Subcutaneous adipose tissue (tissue), 3 donors: ENCODE measurements around the gene PLAAT1.

- PRO-cap = no peak
- RAMPAGE, long total RNA, 3 experiments = no peak in any of the 3 experiments
These were observed 281.6 kb downstream of the FGF12 start for GRCh38 chr3:192445831-192446030.

GRCh38 chr3:192566751-192567364 is 160.5 kb downstream of the FGF12 start:
- PRO-cap = no peak
- RAMPAGE, long total RNA, 3 experiments = no peak in any of the 3 experiments

DNA sequence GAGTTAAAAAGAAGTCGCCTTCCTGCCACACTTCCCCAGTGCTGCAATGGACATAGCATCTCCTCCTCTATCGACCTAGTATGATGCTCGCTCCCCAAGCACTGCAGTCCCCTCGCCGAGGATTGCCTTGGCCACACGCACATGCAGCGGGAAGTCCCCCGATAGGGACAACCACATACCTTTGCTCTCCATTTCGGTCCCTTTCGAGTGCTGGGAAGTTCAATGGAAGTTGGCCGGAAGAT is 418 bp downstream of the FGF12 start:
- PRO-cap = no peak
- RAMPAGE, long total RNA, 3 experiments = no peak in any of the 3 experiments

DNA sequence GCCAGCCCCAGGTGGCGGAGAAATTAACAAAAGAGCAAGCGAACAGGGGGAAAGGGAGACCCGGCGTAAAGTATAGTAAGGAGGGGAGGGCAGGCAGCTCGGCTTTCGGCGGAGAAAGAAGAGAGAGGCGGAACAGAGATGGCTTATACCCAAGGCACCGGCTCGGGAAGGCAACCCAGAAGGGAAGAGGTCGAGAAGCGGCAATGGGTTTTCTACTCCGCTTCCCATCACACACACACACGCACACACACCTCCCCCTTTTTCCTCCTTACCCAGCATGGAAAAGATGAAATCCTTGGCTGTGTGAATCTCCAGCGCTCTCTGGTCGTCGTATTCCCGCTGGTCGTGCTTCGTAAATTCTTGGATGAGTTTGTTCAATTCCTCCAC is 305 bp downstream of the MB21D2 start:
- PRO-cap = no peak
- RAMPAGE, long total RNA, 3 experiments = no peak in any of the 3 experiments

GRCh38 chr3:192943191-192943894 is 25.7 kb upstream of the MB21D2 start:
- PRO-cap = bidirectional peak, plus-strand start at chr3:192943669, minus-strand start at chr3:192943410
- RAMPAGE, long total RNA, 3 experiments = no peak in any of the 3 experiments

- PRO-cap = no peak
- RAMPAGE, long total RNA, 3 experiments = no peak in any of the 3 experiments
These were observed 125.4 kb upstream of the PLAAT1 start for GRCh38 chr3:193115606-193116050.

DNA sequence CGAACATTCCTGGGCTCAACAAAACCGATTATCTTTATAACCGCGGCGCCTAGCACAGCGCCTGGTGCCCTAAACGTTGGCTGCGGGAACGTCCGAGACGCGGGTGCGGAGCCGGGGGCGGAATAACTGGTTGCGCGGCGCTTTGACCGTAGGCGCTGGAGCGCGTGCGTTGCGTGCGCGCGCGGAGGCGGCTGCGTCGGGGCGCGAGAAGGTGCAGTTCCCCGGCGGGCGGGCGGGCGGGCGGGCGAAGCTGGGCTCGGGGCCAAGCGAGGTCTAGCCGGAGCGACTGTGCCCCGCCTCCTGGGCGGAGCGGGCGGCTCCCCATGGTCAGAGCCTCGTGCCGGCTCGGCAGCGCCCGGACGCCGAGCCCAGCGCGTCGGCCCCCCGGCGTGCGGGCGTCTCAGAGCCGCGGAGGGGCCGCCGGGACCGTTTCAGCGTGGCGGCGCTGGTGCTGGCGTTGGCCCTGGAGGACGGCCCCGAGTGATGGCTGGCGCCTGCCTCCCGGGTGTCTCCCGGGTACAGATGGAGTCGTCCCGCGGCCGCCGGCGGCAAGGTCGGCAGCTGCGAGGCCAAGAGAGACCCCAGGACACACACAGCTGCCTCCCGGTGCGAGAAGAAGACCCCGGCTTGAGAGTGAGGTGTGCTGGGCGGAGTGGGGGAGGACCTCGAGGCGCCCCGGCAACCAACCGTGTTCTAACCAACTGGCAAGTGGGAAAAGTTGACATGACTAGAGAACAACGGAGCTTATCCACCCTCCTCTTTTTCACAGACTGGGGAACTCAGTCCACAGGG is at the start of gene PLAAT1:
TSS of gene PLAAT1 (plus strand) at position 327 of the 792 bp plus-strand sequence.
- PRO-cap = bidirectional peak, plus-strand start at position 403 of the sequence, minus-strand start at position 144 of the sequence
- RAMPAGE, long total RNA, 3 experiments = no peak in any of the 3 experiments

- PRO-cap = no peak
- RAMPAGE, long total RNA, 3 experiments = no peak in any of the 3 experiments
These were observed 1.9 kb downstream of the ATP13A4 start for GRCh38 chr3:193552847-193553243.

- PRO-cap = no peak
- RAMPAGE, long total RNA, 3 experiments = no peak in any of the 3 experiments
These were observed 233.3 kb downstream of the OPA1 start for GRCh38 chr3:193826031-193826970.

DNA sequence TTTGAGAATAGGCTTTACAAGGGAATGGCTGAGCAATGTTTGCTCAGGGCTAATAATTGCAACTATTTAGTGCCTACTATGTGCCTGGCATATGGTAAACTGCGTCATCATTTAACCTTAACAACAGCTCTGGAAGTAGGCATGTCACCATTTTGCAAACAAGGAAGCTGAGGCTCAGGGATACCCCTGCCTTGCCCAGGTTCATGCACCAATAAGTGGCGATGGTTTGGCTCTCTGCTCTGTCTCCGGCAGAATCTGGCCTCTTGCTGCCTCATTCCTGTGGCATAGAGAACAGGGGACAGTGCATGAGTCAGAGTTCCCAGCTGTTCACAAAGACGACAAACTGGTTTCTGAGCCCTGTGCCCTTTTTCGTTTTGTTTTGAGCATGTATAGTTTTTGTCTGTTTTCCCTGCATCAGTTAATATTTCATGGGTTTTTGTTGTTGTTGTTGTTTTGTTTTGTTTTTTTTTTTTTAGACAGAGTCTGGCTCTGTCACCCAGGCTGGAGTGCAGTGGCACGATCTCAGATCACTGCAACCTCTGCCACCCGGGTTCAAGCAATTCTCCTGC is 236.8 kb downstream of the OPA1 start:
- PRO-cap = no peak
- RAMPAGE, long total RNA, 3 experiments = no peak in any of the 3 experiments

DNA sequence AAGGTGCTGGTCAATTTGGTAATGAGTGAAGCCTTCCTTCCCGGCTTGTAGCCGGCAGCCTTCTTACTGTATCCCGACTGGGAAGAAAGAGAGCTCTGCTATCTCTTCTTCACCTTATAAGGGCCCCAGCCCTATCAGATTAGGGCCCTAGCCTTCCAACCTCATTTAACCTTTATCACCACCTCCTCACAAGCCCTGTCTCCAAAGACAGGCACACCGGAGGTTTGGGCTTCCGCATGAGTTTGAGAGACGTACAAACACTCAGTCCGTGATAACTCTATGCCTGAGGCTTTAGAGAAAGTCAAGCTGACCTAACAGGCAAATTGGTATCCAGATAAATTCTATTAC is 243.9 kb downstream of the OPA1 start:
- PRO-cap = no peak
- RAMPAGE, long total RNA, 3 experiments = no peak in any of the 3 experiments

GRCh38 chr3:193960242-193961306 is 175.4 kb upstream of the HES1 start:
- PRO-cap = no peak
- RAMPAGE, long total RNA, 3 experiments = no peak in any of the 3 experiments

DNA sequence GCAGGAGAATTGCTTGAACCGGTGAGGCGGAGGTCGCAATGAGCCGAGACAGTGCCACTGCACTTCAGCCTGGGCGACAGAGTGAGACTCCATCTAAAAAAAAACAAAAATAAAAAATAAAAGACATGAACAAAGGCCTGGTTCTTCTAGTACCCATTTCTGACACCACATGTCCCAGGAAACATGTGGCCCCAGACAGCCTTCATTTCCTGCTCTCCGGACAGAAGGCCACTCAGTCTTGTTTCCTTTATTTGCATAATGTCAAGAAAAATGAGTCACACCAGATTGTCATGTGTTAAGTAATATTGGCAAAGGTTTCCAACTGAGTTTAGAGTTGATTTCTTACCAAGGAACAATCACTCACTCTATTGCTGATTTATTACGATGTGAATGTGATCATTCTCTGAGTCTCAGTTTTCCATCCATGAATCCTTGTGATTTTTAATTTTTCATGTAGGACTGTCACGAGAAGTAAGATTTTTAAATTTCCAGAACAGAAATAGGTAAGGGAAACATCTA is 130.8 kb upstream of the HES1 start:
- PRO-cap = bidirectional peak, plus-strand start at position 331 of the sequence, minus-strand start at position 161 of the sequence
- RAMPAGE, long total RNA, 3 experiments = no peak in any of the 3 experiments

GRCh38 chr3:194069274-194069750 is 66.6 kb upstream of the HES1 start:
- PRO-cap = no peak
- RAMPAGE, long total RNA, 3 experiments = no peak in any of the 3 experiments

DNA sequence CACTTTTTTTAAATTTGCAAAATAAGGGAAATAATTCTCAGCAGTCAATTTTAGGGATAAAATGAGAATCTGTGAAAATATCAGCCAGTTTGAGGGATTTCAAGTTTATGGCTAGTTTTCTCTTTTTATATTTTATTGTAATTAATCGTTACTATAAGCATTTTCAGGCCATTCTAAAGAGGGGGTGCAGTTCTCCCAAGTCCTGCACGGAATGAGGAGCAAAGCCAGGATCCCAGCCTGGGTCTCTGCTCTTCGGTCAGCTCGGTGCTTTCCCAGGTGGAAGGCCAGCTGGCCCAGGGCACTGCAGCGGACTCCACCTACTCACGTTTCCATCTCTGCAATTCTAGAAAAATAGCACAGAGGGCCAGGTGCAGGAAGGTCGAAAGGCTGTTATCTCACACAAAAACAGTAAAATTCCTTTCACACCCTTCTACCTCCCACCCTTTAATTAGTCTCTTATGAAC is 59.5 kb upstream of the HES1 start:
- PRO-cap = no peak
- RAMPAGE, long total RNA, 3 experiments = no peak in any of the 3 experiments

DNA sequence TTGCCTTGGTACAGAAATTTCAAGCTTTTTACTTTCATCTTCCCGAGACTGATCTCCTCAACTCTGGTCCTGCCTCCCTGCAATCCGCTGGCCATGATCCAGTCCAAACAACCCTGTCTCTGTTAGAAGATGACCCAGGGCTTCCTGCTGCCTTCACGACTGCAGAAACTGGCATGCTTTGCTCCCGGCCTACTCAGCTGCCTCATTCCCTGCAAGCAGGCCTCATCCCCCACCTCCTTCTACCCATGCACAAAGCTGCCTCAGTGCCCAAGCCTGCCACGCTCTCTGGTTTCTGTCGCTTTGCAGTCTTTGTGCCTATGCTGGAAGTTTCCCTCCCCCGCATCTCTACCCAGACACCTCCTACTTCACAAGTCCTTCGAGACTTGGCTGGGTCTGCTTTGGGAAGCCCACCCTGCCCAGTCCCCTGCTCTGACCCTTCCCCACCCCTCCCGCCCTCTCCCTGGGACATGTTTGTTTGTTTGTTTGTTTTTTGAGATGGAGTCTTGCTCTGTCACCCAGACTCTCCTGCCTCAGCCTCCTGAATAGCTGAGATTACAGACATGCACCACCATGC is 12.6 kb downstream of the HES1 start:
- PRO-cap = no peak
- RAMPAGE, long total RNA, 3 experiments = no peak in any of the 3 experiments

DNA sequence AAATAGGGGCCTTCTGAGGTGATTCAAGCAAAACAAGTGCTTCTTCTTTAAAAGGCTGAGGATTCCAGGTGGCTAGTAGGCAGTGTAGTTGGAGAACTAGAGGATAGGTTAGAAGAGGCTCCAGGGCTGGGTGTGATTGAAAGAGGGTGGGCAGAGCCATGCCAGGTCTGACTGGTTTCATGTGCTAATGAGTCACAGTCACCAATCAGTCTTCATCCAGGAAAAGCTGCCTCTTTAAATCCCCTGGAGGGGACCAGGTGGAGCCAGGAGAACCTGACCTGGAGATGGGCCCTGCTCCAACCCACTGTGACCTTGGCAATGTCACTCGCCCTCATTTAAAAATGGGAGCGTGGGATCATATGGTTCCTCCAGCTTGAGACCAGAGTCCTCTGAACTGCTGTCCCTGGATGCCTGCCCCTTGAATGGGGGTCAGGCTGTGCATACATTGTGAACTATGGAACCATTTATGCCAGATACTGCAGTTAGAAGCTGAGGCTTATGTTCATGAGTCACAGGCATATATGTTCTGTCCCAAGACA is 23.0 kb downstream of the HES1 start:
- PRO-cap = no peak
- RAMPAGE, long total RNA, 3 experiments = no peak in any of the 3 experiments

GRCh38 chr3:194250161-194250784 is 100.9 kb downstream of the CPN2 start:
- PRO-cap = no peak
- RAMPAGE, long total RNA, 3 experiments = no peak in any of the 3 experiments

GRCh38 chr3:194261465-194261887 is 89.7 kb downstream of the CPN2 start:
- PRO-cap = no peak
- RAMPAGE, long total RNA, 3 experiments = no peak in any of the 3 experiments

- PRO-cap = no peak
- RAMPAGE, long total RNA, 3 experiments = no peak in any of the 3 experiments
These were observed 83.8 kb downstream of the CPN2 start for GRCh38 chr3:194267323-194267763.